ENCODE measurements around the genes ENOSF1 and YES1.

DNA sequence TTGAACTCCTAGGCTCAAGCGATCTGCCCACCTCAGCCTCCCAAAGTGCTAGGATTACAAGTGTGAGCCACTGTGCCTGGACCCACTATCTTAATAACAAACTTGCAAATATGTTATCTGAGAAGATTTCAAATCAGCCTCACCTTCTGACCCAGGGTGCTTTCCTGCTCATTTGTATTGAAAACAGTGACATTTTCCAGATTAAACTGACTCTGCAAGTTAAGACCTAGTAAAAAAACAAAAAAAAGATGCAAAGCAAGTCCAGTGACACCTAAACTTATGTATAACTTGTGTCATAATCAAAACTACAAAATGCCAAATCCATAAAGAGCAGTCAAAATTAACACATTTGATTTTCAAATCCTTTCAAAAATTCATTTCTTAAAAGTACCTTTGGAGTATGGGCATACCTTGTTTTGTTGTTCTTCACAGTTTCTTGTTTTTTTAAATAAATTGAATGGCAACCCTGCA is 13.7 kb downstream of the THOC1 start:
- PRO-cap, result no peak

GRCh38 chr18:362557-362872 is 94.7 kb upstream of the THOC1 start:
- PRO-cap, result no peak

GRCh38 chr18:456112-457106 is 44.1 kb downstream of the COLEC12 start:
- PRO-cap, result no peak

- PRO-cap, result no peak
Observed at GRCh38 chr18:475081-475565, 25.4 kb downstream of the COLEC12 start.

GRCh38 chr18:712475-713003 is at the start of gene ENOSF1:
ENOSF1 (minus strand) TSS chr18:712630.
- PRO-cap, result bidirectional peak, plus-strand start at chr18:712848, minus-strand start at chr18:712630

GRCh38 chr18:811763-812116 is 302 bp downstream of the YES1 start:
- PRO-cap, result no peak

DNA sequence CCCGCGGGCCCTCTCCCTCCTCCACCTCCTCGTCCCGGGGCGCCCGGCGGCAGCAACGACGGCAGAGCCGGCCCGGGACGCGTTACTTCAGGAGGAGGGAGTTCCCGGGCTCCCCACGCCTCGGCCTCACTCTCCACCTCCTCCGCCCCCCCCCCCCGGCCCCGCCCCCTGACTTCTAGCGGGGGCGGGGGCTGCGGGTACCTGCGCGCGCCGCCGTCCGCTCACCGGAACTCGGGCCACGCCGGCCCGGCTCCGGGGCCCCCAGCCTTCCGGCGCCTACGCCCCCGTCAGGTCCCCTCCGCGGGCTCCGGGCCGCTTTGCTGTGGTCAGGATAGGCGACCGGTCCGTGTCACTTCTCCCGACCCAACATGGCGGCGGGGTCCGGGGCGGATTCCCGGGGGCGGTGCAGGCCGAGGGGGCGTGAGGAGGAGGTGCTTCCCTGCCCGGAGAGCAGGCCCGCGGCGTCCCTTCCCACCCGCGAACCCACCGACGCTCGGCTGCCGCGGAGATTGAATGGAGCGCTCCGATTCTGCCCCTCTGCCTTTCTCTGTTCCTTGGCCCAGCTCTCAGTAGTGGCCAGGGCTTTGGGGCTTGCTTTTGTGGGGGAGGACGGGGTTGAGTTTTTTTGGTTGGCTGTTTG is at the start of gene YES1:
YES1 (minus strand) TSS at position 60 of the 640 bp plus-strand sequence.
- PRO-cap, result bidirectional peak, plus-strand start at position 496 of the sequence, minus-strand start at position 89 of the sequence

GRCh38 chr18:813435-813722 is 1.3 kb upstream of the YES1 start:
- PRO-cap, result no peak

- PRO-cap, result no peak
Observed at GRCh38 chr18:928832-929234, 24.2 kb downstream of the ADCYAP1 start.

- PRO-cap, result no peak
Observed at GRCh38 chr18:1392560-1393515, 488.2 kb downstream of the ADCYAP1 start.

DNA sequence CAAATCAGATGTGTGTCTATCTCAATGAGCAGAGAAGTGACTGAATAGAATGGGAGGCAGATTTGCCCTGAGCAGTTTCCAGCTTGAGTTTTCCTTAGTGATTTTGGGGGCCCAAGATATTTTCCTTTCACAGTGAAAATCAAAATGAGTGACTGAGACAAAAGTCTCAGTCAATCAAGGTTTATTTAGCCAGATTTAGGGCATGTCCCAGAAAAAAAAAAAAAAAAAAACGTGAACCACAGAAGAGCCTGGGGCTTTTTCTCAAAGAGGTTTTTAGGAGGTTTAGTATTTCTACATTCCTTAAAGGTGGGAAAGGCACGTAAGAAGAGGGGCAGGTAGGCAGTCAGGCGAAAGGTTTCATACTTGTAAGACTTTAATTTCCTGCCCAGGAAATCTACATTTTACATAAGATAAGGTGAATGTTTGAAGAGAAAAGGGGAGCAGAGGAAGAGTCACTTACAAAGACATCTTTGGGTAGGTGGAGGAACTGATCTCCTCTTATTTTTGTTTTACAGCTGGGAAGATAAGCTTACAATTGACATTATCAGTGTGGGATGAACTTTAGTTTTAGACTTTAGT is 514.7 kb downstream of the METTL4 start:
- PRO-cap, result no peak

DNA sequence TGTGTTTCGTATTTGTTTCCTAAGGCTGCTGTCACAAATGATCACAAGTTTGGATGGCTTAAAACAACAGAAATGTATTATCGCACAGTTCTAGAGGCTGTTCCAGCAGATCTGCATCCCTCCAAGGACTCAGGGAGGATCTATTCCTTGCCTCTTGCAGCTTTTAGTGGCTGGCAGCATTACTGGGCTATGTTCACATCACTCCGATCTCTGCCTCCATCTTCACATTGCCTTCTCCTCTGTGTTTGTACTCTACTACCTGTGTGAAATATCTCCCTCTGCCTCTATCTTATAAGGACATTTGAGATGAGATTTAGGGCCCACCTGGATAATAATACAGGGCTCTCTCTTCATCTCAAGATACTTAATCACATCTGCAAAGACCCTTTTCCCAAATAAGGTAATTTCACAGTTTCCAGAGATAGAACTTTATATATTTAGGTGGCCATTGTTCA is 19.0 kb downstream of the NDC80 start:
- PRO-cap, result no peak

- PRO-cap, result no peak
Observed at GRCh38 chr18:2703024-2704035, 47.8 kb downstream of the SMCHD1 start.

- PRO-cap, result no peak
Observed at GRCh38 chr18:2706219-2707411, 51.1 kb downstream of the SMCHD1 start.

DNA sequence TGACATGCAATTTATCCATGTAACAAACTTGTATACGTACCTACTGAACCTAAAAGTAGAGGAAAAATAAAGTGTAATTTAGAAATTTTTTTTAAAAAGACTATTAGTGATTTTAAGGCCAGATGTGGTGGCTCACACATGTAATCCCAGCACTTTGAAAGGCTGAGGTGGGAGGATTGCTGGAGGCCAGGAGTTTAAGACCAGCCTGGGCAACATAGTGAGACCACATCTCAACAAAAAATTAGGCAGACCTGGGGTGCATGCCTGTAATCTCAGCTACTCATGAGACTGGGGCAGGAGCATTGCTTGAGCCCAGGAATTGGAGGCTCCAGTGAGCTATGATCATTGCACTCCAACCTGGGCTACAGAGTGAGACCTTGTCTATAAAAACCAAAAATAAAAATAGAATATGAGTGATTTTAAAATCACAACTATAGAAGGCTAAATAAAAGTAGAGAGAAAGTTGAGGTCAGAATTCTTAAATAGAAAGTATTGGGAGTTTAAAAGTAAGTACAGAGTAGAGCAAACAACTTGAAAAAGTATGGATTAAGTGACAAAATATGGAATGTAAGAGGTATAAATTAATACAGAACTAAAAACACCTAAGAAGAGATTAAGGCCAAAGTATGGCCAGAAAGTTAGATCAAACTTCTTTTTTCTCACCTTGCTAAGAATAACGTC is 81.9 kb downstream of the SMCHD1 start:
- PRO-cap, result no peak

DNA sequence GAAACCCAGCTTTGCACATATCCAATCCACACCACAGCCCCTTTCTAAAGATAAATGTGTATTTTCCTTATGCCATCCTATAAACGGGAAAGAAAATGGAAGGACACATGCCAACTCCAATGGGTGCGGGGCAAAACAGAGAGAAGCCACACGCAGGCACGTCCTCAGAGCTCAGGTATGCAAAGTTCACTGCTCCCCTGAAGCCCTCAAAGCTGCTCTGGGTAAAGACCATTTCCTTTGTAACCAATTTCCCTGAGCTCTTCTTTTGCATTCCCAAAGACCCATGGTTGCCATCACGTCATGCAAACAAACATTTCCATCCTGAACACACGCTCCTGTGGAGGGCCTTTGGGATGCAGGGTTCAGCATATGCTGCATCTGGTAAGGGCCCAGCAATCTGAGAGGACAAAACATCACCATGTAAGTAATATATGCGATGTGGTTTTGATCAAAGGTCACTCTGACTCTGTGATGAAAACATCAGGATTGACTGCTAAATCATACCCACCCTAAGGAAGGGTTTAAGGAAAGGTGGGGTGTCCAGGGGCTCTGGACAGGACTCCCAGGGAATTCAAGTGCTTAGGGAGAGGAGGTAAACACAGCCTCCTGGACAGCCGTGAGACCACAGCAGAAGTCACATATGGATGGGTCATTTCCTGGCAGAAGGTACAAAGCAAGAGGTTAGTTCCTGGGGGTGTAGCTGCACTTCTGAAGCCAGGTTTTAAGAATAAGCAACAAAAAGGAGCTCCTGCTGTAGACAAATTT is 69.5 kb downstream of the EMILIN2 start:
- PRO-cap, result no peak

- PRO-cap, result no peak
Observed at GRCh38 chr18:2924831-2925619, 78.2 kb downstream of the EMILIN2 start.

GRCh38 chr18:2979687-2980297 is 33.2 kb downstream of the LPIN2 start:
- PRO-cap, result no peak

DNA sequence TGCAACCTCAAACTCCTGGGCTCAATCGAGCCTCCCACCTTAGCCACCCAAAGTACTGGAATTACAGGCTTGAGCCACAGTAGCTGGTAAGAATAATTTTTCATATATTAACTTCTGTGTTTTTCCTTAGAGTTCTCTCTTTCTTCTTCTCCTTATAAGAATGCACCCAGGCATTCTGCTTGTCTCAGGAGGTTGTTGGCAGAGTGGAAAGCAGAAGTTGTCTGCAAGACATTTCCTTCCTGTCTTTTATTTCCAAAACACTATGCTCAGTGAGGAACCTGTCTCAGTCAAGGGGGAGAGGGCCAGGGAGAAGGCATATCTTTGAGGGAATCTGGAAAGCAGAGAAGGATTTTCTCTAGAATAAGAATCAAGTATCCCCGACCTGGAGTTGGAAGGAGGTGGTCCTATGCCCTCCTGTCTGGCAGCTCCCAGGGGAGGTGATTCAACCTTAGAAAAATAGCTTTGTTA is 3.6 kb upstream of the LPIN2 start:
- PRO-cap, result unidirectional peak, plus-strand start at position 286 of the sequence

- PRO-cap, result no peak
Observed at GRCh38 chr18:3056000-3056261, 43.0 kb upstream of the LPIN2 start.